Transverse colon (tissue), 4 donors: ENCODE measurements around the genes PRDM12 and PRRT1B.

GRCh38 chr9:130442916-130443432 lies 1.8 kb upstream of the ASS1 start:
- PRO-cap, result no peak
- RAMPAGE, long total RNA, 4 experiments, result no peak in any of the 4 experiments

DNA sequence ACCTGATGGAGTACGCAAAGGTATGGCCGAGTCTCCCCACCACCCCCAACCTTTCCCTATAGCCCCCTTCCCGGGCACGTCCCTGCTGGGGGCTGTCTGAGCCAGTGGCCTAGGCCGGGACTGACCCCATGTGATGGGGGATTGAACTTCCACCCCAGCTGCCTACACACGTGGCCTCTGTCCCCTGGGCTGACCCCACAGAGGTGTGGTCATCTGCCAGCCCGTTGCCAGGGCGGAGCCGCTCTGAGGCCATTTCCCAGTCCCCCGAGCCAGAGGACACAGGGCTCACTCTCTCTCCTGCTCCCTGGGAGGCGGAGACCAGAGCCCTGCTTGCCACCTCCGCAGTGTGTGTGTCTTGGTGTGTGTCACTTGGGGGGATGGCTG lies 22.0 kb downstream of the ASS1 start:
- PRO-cap, result no peak
- RAMPAGE, long total RNA, 4 experiments, result no peak in any of the 4 experiments

- PRO-cap, result no peak
- RAMPAGE, long total RNA, 4 experiments, result start-site peak on the plus strand in 1 of 4 experiments, at chr9:130494884-130495018 at its widest, 15 reads per replicate
Measured at GRCh38 chr9:130494710-130495083, 49.9 kb downstream of the ASS1 start.

GRCh38 chr9:130599726-130600287 lies 20.4 kb downstream of the FUBP3 start:
- PRO-cap, result no peak
- RAMPAGE, long total RNA, 4 experiments, result no peak in any of the 4 experiments

GRCh38 chr9:130623437-130624349 lies 40.7 kb upstream of the PRDM12 start:
- PRO-cap, result no peak
- RAMPAGE, long total RNA, 4 experiments, result start-site peak on the plus strand in 1 of 4 experiments, at chr9:130623622-130623705 at its widest, 9 reads per replicate

DNA sequence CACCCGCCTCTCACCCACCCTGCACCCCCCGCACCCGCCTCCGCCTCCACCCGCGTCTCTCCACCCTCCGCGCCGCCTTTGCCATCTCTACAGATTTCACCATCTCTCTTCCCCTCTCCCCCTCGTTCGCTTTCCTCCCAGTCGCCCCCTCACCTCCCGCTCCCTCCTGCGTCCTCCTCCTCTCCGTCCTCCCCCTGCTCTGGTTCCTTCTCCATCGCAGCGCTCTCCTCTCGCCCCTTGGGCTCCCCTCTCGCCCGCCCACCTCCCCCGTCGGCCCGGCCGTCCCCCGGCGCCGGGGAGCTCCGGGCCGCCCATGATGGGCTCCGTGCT lies at the start of gene PRDM12:
TSS of gene PRDM12 (plus strand) at position 254 of the 330 bp plus-strand sequence.
- PRO-cap, result unidirectional peak, minus-strand start at position 182 of the sequence
- RAMPAGE, long total RNA, 4 experiments, result no peak in any of the 4 experiments

DNA sequence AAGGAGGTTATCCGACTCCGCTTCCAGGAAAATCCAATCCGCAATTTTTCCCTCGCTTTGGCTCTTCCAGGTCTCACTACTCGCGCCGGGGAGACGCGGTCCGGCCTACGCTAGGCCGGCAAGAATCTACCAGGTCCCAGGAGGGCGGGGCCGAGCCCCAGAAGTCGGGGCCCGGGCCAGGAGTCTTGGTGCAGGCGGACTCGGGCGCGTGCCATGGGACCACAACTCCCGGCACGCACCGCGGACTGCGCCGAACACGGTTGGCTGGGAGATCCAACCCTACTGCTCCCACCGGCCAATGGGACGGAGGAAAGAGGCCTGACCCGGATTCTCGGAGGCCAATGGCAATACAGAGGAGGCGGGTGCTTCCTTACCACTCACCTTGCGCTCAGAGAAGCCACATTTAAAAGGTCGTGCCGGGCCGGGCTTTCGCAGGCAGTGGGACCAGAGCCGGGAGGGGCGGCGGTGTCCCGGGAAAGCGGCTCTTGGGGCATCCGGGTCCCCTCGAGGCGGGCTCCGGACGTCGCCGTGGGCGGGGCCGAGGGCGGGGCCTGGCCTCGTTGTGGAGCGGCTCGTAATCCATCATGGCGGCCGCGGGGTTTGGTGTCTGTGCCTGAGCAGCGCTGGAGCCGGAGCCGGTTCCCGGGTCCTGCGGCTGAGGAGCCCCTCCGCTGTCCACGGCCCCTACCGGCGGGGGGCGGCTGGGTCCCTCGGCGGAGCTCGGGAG lies 19.1 kb downstream of the EXOSC2 start:
- PRO-cap, result bidirectional peak, plus-strand start at position 406 of the sequence, minus-strand start at position 128 of the sequence
- RAMPAGE, long total RNA, 4 experiments, result start-site peak on the plus strand in 3 of 4 experiments, centred at positions 392 to 575 of the sequence, 39 to 228 reads per replicate

- PRO-cap, result no peak
- RAMPAGE, long total RNA, 4 experiments, result start-site peak on the plus strand in 1 of 4 experiments, at chr9:130732750-130732768 at its widest, 5 reads per replicate
Measured at GRCh38 chr9:130732461-130732905, 38.9 kb downstream of the EXOSC2 start.

GRCh38 chr9:130768096-130768945 lies 66.7 kb upstream of the ABL1 start:
- PRO-cap, result bidirectional peak, plus-strand start at chr9:130768426, minus-strand start at chr9:130768445; unidirectional peak, minus-strand start at chr9:130768863
- RAMPAGE, long total RNA, 4 experiments, result no peak in any of the 4 experiments

- PRO-cap, result unidirectional peak, minus-strand start at chr9:130846536
- RAMPAGE, long total RNA, 4 experiments, result no peak in any of the 4 experiments
Measured at GRCh38 chr9:130846154-130847132, 11.4 kb downstream of the ABL1 start.

- PRO-cap, result no peak
- RAMPAGE, long total RNA, 4 experiments, result no peak in any of the 4 experiments
Measured at GRCh38 chr9:130885276-130886432, 11.0 kb downstream of the QRFP start.

- PRO-cap, result no peak
- RAMPAGE, long total RNA, 4 experiments, result no peak in any of the 4 experiments
Measured at GRCh38 chr9:131197229-131197763, 71.9 kb downstream of the NUP214 start.

- PRO-cap, result bidirectional peak, plus-strand start at chr9:131275523, minus-strand start at chr9:131275500
- RAMPAGE, long total RNA, 4 experiments, result no peak in any of the 4 experiments
Measured at GRCh38 chr9:131275059-131275835, 1.1 kb downstream of the FAM78A start.

GRCh38 chr9:131395064-131395934 lies 1.4 kb downstream of the PRRC2B start:
- PRO-cap, result bidirectional peak, plus-strand start at chr9:131395432, minus-strand start at chr9:131395434
- RAMPAGE, long total RNA, 4 experiments, result no peak in any of the 4 experiments

GRCh38 chr9:131424089-131424798 lies 30.4 kb downstream of the PRRC2B start:
- PRO-cap, result no peak
- RAMPAGE, long total RNA, 4 experiments, result start-site peak on the plus strand in 2 of 4 experiments, at chr9:131424396-131424605 at its widest, 23 to 30 reads per replicate

GRCh38 chr9:131454963-131455245 lies 47.8 kb upstream of the POMT1 start:
- PRO-cap, result no peak
- RAMPAGE, long total RNA, 4 experiments, result start-site peak on the plus strand in 2 of 4 experiments, at chr9:131454958-131455183 at its widest, 17 to 26 reads per replicate

DNA sequence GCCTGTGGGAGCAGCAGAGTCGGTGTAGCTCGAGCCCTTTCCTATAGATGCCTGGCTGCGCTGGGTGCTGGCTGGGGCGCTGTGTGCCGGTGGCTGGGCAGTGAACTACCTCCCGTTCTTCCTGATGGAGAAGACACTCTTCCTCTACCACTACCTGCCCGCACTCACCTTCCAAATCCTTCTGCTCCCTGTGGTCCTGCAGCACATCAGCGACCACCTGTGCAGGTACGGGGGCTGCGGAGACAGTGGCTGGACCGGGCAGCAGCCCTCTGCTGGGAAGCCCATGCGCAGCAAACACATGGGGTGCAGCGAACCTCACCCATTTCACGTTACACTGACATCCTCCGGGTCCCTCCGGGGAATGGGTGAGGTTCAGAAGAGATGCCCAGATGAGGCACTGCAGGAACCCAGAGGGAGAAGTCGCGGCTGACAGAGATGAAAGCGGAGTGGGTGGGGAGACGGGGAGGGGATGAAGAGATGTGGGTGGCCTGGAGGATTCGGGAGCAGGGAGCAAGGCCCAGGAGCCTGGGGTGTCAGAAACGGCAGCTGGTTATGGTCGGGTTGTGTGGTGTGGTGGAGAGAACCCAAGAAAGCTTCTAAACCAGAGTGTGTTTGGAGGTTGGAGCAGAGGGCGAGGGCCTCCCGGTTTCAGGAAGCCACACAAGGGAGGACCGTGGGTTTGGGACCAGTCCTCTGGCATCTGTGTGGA lies 8.9 kb downstream of the UCK1 start:
- PRO-cap, result no peak
- RAMPAGE, long total RNA, 4 experiments, result no peak in any of the 4 experiments

DNA sequence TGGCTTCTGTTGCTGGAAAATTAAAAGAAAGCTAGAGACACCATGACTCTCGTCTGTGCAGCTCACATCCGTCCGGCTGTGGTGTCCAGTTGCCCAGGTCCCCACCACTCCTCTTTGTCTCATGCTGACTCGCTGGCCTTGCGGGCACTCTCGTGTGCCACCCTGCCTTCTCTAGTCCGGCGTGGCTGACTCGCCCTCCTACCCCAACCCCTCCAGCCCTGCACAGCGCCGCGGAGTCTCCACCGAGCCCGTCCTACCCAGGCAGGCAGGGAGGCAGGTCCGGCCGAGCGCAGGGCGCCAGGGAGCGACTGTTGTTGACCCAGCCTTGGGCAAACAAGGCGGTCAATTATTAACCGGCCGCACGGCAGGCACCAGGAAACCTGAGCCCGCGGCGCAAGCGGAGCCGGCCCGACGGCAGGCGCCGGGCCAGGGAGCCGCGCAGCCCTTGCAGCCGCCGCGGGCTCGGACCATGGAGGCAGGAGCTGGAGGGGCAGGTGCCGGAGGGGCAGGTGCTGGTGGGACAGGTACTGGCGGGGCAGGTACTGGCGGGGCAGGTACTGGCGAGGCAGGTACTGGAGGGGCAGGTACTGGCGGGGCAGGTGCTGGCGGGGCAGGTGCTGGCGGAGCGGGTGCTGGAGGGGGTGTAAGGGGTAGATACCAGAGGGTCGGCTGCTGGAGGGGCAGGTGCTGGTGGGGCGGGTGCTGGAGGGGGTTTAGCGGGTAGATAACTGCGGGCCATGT lies at the start of gene PRRT1B:
TSS of gene PRRT1B (plus strand) at position 377 of the 741 bp plus-strand sequence.
- PRO-cap, result bidirectional peak, plus-strand start at position 374 of the sequence, minus-strand start at position 259 of the sequence
- RAMPAGE, long total RNA, 4 experiments, result start-site peak on the plus strand in 2 of 4 experiments, centred at positions 401 to 434 of the sequence, 19 reads per replicate

GRCh38 chr9:131587665-131588108 lies 42.4 kb downstream of the PRRT1B start:
- PRO-cap, result no peak
- RAMPAGE, long total RNA, 4 experiments, result no peak in any of the 4 experiments

DNA sequence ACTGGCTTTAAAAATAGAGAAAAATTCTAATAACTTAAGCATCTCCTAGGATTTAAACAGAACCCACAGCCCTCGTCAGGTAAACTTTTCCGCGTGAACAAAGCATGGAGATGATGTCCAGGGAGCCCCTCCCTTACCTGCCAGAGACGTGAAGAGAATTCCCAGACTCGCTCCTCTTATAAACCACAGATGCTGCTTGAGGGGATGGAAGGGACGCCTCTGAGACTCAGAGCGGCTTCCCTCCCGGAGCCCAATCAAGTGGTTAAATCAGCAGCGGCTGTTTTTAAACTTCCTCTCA lies 71.9 kb downstream of the RAPGEF1 start:
- PRO-cap, result bidirectional peak, plus-strand start outside the sequence, minus-strand start at position 256 of the sequence
- RAMPAGE, long total RNA, 4 experiments, result no peak in any of the 4 experiments